SJSA1 (cell line): ENCODE measurements around a stretch of chr10.

- RAMPAGE, long total RNA, result no peak
These were observed 87.4 kb upstream of the KAT6B start for GRCh38 chr10:74738888-74739491.

DNA sequence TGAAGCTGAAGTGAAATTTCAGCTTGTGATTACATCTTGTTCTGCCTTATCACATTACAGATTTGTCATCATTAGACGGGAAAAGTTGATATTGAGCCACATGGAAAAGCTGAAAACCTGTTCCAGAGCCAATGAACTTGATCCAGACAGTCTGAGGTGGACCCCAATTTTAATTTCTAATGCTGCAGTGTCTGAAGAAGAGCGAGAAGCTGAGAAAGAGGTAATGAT is 52.5 kb downstream of the DUSP29 start:
- RAMPAGE, long total RNA, result no peak

GRCh38 chr10:75099111-75099408 is 252 bp downstream of the DUSP13 start:
- RAMPAGE, long total RNA, result no peak

- RAMPAGE, long total RNA, result no peak
These were observed 2.5 kb upstream of the DUSP13 start for GRCh38 chr10:75101759-75102306.

GRCh38 chr10:75195195-75195768 is 15.3 kb upstream of the VDAC2 start:
- RAMPAGE, long total RNA, result no peak

DNA sequence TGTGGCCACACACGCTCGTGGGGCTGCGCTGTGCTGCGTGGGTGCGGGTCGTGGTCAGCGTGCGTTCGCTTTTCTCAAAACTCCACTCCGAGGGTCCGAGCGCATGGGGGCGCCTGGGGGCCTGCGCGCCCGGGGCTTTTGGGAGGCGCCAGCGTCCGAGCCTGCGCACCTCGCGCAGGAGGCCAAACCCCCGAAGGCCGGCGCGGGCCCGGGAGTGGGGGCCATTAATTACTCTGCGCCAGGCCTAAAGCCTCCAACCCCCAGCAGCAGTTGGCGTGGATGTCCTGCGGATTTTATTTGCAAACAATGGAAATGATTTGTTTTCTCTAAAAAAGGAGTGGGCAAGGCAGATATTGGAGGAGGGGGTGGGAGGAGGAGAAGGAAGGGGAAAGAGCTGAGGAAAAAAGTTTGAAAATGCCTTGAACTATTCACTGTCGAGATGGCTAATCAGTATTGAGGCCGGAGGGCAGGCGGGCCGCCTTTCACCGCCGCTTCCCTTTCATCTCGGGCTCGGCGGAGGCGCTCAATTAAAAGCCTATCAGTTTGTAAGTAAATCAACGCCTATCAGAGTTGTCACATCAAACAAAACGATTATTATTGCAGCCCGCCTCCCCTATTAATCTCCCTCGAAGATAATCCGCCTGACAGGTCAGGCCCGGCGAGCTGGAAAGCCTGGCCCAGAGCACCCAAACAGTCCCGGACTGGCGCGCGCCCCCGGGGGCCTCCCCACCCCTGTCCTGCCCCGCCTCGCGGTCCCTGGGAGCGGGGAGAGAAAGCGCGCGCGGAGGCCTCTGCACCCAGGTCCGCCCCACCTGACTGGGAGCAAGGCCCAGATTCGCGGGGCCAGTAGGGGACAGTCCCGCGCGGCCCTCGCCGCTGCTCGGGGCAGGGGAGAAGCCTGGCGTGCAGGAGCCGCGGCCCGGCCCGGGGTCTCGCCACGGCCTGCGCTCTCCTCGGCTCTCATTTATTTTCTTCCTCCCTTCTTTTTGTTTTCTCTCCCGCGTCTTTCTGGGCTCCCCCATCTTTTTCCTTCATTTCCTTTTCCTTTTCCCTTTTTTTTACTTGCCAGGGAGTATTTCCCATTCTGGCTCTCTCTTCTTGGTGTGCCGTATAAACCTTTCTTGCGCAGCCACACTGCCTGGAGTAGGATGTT is 3.6 kb upstream of the ZNF503 start:
- RAMPAGE, long total RNA, result no peak

- RAMPAGE, long total RNA, result no peak
These were observed 32.6 kb downstream of the LRMDA start for GRCh38 chr10:75464069-75464406.

- RAMPAGE, long total RNA, result no peak
These were observed 37.6 kb downstream of the LRMDA start for GRCh38 chr10:75468697-75469742.

DNA sequence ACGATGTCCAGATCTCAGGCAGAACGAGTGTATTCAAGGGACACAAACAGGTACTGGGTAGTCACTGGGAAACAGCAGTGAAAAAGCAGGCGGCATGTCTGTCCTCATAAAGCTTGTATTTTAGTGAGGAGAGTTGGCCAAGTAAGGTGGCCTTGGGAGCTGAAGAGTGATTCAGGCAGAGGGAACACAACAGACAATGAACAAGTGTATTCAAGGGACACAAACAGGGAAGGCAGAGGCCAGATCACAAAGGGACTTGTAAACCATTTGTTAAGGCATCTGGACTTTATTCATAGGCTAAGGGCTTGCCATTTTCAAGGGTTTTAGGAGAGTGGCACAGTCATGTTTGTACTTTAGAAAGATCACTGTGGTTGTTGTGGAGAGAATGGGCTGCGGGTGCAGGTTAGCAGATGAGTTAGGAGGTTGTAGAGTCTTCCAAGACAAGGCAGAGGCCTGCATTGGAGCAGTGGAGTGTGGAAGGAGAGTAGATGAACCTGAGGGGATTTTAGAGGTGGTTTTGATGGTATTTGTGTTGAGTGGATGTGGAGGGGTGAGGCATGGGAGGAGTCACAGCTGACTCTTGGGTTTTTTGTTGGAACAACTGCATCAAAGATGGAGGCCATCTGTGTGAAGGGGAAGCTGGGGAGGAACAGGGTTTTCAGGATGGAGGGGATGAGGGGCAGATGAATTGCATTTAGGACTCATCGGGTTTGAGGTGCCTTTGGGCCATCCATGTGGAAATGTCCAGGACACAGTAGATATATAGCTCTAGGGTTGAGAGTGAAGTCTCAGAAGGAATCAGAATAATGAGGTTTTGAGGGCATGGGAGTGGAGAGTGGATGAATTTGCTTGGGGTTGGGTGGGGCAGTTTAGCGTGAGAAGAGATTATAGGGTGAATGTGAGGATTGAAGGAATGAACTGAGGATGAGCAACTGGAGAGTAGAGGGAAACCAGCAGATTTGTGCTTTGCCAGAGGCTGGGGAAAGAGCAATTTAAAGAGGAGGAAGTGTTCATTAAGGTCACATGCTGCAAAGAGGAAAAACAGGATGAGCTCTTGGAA is 49.3 kb downstream of the LRMDA start:
- RAMPAGE, long total RNA, result no peak

DNA sequence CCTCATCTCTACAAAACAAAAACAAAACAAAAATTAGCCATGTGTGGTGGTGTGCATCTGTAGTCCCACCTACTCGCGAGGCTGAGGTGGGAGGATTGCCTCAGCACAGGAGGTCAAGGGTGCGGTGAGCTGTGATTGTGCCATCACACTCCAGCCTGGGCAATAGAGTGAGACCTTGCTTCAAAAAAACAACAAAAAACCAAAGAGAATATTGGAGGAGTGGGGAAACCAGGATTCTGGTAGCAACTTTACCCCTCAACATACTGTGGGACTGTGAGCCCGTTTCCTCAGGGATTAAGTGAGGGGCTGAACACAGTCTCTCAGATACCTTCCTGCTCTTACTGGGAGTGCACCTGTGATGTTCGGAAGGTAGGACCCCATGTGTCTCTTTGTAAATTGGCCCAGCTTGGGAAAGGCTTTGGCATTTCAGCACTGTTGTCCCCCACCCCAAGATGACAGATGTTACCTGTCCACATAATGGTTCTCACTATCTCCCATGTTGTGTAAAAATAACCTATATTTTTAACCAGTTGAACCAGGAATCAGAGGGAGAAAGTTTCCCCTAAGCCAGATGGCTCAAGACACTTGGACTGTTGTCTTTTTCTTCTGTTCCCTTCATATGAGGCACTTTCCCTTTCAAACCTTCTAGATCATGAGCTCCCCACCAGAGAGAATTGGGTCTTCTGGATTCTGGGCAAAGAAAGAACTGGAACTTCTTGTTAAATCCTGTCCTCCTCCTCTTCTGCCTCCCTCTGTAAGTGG is 79.9 kb downstream of the LRMDA start:
- RAMPAGE, long total RNA, result no peak

DNA sequence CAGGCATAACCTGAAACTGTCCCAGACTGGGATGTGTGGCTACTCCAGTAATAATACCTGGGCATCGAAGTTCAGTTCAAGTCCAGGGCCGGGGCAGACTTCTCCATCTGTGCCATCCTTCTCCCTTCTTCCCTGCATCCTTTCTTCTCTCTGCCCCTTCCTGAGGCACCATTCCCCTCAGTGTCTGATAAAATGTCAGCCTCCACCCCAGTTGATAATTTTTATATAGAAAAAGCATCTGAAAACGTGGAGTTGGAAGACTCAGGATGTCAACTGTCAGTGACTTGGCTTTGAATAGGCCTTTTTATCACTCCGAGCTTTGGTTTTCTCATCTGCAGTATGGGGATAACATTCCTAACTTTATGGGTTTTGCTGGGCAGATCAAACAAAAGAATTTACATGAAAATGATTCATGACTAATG is 92.3 kb downstream of the LRMDA start:
- RAMPAGE, long total RNA, result no peak

DNA sequence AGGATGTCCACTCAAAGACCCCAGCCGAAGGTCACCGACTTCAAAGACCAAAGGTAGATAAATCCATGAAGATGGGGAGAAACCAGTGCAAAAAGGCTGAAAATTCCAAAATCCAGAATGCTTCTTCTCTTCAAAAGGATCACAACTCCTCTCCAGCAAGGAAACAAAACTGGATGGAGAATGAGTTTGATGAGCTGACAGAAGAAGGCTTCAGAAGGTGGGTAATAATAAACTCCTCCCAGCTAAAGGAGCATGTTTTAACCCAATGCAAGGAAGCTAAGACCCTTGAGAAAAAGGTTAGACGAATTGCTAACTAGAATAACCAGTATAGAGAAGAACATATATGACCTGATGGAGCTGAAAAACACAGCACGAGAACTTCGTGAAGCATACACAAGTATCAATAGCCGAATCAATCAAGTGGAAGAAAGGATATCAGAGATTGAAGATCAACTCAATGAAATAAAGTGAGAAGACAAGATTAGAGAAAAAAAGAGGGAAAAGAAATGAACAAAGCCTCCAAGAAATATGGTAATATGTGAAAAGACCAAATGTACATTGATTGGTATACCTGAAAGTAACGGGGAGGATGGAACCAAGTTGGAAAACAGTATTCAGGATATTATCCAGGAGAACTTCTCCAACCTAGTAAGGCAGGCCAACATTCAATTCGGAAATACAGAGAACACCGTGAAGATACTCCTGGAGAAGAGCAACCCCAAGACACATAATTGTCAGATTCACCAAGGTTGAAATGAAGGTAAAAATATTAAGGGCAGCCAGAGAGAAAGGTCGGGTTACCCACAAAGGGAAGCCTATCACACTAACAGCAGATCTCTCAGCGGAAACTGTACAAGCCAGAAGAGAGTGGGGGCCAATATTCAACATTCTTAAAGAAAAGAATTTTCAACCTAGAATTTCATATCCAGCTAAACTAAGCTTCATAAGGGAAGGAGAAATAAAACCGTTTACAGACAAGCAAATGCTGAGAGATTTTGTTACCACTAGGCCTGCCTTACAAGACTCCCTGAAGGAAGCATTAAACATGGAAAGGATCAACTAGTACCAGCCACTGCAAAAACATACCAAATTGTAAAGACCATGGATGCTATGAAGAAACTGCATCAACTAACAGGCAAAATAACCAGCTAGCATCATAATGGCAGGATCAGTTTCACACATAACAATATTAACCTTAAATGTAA is 145.8 kb downstream of the LRMDA start:
- RAMPAGE, long total RNA, result no peak

DNA sequence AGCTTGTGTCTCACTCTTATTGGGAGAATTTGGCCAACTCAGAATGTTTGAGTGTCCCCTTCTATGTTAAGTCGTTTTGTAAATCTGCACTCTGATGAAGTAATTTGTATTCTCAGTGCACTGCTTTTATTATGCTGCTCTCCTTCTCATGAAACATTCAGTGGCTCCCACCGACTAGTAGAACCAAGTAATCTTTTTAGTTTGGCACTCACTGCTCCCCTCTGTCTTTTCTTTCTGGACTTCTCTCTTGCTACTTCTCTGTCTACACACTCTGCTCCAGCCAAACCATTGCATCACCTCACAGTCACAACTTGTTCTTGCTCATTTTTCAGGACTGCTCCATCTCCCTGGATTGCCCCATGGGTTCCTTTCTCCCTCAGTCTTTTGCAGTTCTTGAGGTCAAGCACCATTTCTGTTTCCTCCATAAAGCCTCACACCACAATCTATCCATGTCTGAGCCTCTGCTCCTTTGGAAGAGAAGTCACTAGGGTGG is 186.0 kb downstream of the LRMDA start:
- RAMPAGE, long total RNA, result no peak

- RAMPAGE, long total RNA, result no peak
These were observed 232.9 kb downstream of the LRMDA start for GRCh38 chr10:75664256-75664748.

DNA sequence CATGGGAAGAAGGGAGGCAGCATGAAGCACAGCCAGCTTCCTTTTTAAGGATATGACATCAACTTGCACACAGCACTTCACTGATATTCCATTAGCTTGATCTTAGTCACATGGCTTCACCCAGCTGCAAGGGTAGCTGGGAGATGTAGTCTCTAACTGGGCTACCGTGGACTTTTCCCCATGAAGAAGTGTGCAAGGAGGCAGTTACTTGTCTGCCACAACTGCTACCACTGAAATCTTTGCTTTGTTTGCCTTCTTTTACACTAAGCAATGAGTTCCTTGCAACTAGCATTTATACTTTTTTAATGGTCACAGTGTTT is 525.3 kb downstream of the LRMDA start:
- RAMPAGE, long total RNA, result no peak

DNA sequence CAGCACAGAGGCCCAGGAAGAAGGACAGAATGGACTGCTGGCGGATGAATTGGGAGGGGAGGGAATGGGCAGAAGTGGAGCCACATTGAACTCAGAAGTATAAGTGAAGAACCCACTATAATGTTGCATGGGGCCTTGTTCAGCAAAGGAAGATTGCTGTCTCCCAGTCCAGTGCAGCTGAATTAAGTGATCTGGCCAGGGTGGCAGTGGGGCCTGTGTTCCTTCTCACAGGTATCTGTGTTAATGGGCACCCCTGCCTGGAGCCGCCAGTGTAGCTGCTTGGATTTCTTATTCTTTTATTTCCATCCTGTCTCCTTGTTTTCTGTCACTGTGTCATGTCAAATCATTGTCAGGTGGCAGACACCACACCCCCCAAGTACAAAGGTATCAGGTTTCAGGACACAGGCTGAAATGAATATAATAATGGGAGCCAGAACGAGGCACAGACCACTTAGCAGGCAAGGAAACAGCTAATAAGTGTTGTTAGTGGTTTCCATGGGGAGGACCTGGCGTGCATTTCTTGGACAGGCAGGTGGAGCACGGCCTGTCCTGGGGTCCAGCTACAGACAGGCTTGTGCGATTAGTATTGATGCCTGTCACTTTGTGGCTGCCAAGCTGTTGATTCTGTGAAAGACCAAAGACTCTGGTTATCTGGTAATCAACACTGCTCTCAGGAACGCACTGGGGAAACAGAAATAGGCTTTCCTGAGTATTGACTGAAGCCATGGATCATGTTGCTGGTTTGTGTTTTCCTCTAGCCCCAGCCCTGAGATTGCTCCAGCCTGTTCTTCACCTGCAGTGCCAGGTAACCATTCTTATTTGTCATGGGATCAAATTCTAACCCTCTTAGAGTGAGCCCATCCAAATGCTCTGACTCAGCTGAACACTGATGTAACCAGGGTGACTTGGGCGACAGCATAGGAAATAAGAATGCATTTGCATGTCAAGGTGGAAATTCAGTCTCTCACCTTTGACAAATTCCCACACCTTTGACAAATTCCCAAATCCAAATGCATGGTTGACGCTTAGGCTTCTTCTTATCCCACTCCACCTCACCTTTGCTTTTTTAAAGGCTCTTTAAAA is 1001.9 kb downstream of the LRMDA start:
- RAMPAGE, long total RNA, result no peak

- RAMPAGE, long total RNA, result no peak
These were observed 477.0 kb downstream of the KCNMA1 start for GRCh38 chr10:77160488-77161209.

GRCh38 chr10:77386562-77387224 is 250.9 kb downstream of the KCNMA1 start:
- RAMPAGE, long total RNA, result no peak

DNA sequence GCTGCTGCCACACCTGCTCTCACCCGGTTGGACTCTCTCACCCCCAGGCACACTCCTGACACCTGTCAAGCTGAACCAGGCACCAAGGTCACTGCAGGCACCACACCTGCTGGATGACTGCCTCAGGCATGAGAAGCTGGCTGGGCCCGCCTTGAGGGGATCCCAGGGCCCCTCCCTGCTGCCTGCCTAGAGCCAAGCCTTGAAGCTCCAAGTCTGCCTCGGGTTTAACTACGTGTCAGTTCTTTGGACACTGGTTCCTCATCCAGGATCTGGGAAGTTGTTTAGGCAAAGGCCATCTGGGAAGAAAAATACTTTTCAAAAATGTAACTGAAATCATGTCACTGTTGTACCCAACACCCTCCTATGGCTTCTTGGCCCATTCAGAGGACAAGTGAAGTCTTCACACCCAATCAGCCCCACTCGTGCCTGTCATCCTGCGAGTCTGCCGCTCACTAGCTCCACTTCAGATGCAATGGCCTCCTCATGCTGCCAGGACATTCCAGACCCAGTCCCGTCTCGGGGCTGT is 227.3 kb downstream of the KCNMA1 start:
- RAMPAGE, long total RNA, result no peak

DNA sequence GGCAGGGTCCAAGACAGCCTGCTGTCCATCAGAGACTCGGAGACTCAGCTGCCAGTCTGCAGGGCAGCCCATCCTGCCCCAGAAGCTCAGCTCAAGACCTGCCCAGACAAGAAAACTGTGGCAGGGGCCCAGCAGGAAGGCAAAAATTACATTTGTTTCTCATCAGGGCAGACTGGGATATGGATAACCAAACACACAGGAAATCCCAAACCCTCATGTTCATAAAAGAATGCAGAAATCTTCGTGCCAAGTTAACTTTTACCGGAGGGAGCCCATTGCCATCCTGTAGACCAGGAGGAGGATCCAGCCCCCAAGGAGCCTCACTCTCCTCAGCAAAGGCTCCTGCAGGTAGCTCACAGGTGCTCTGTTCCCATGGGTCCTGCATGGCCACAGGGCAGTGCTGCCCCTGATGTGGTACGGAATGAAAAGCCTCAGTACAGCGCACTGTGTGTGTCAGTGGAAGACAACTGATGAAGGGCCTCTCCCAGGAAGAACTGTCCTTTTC is 222.2 kb downstream of the KCNMA1 start:
- RAMPAGE, long total RNA, result no peak